Colonic mucosa (tissue), 1 donor: ENCODE data around the gene WTAP.

GRCh38 chr6:158632989-158634108, 11.2 kb downstream of the DYNLT1 start:
- PRO-cap: no peak

GRCh38 chr6:158717632-158718542, 68.0 kb downstream of the SYTL3 start:
- PRO-cap: no peak

DNA sequence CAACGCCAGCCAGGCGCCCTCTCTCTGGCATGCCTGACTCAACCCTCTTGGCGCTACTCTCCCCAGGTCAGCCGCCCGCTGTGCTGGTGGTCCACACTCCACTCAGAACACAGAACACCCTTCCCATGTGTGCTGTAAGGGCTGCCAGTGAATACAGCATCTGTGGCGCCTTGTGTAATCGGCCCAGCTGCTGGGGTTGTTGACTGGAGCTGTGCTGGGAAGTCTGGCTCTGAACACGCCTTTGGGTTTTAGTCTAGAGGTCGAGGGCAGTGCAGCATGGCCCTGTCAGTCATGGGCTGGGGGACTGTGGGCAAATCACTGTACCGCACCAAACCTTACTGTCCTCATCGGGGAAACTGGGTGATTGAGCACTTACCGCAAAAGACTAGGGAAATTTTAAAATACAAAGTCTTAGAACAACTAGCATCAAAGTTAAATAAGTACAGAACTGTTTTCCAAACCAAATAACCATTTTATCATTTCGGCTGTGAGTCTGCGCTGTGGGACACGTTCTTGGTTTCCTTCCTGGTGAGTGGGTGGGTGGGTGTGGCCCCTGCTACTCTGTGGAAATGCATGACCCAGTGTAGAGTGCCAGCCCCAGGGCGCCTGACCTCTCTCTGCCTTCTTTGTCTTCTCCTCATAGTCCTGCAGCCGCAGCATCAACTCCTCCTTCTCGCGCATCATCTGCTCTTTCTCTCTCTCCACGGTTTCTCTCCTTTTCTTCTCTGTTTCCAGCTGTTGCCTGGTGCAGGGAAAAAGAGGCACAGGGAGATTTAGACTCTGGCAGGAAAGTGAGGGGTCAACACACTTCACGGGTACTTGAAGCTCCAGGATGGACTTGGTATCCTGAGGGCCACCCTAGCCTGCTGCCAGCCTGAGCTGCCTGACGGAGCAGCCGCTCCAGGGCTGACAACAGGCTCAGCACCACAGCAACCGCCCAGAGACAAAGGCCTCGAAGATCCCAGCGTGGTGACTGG, 48.7 kb downstream of the EZR start:
- PRO-cap: unidirectional peak, minus-strand start at position 346 of the sequence

- PRO-cap: no peak
Measured at GRCh38 chr6:158786756-158787360, 32.3 kb downstream of the EZR start.

GRCh38 chr6:158800981-158801361, 18.2 kb downstream of the EZR start:
- PRO-cap: no peak

- PRO-cap: unidirectional peak, minus-strand start at chr6:158867919
Measured at GRCh38 chr6:158867107-158868093, 48.2 kb upstream of the EZR start.

DNA sequence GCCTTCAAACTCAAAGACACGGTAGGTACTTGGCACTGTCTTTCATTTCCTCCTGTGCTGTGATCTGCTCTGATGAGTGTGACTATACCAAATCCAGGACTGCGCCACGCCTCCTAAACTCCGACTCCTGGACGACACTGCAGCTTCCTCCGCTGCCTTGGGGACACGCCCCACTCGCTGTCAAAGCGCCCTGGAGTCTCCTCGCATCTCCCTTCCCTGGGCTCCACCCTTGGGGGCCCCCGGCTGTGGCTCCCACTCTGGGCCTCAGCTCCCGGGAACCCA, 61.3 kb downstream of the RSPH3 start:
- PRO-cap: bidirectional peak, plus-strand start at position 183 of the sequence, minus-strand start at position 59 of the sequence

GRCh38 chr6:158999143-158999377, 942 bp downstream of the RSPH3 start:
- PRO-cap: unidirectional peak, plus-strand start at chr6:158999317

DNA sequence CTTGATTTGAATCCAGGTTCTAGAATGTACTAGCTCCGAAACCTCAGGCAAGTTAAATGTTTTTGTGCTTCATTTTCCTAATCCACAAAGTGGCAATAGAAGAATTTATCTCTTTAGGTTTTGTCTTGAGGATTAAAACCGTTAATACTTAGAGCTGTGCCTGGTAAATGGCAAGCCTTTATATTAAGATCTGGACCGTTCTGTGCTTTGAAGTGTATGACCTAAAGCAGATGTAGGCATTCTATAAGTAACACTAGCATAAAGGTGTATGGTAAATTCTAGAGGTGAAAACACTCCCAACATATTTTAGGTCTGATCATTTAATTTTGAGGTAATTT, 596 bp upstream of the RSPH3 start:
- PRO-cap: no peak

GRCh38 chr6:159056129-159056660, 11.4 kb upstream of the TAGAP start:
- PRO-cap: no peak

DNA sequence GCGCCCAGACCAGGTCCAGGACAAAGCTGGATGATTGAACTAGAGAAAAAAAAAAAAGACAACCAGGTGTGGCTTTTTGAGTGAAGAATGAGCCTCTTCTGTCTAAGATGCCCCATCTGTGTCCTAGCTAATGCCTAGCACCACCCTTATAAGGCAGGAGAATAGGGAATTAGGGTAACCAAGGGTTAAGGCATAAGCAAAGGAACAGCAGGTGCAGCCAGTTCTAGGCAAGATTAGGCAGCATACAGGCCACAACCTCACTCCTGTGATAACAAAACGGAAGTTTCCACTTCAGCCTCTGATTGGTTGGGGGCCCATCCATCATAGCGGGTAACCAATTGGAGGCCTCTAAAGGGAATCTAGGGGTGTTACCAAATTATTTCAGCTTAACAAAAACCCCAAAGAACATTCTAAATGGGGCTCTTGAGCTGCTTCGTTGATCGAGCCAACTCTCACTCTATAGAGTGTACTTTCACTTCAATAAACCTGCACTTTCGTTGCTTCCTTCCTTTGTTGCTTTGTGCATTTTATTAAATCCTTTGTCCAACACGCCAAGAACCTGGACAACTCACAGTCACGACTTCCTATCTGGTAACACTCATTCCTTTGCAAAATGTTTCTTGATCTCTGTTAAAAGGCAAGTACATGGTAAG, 61.9 kb upstream of the TAGAP start:
- PRO-cap: unidirectional peak, plus-strand start at position 408 of the sequence

- PRO-cap: bidirectional peak, plus-strand start at chr6:159120153, minus-strand start at chr6:159119999
Measured at GRCh38 chr6:159119591-159120410, 49.4 kb upstream of the FNDC1 start.

DNA sequence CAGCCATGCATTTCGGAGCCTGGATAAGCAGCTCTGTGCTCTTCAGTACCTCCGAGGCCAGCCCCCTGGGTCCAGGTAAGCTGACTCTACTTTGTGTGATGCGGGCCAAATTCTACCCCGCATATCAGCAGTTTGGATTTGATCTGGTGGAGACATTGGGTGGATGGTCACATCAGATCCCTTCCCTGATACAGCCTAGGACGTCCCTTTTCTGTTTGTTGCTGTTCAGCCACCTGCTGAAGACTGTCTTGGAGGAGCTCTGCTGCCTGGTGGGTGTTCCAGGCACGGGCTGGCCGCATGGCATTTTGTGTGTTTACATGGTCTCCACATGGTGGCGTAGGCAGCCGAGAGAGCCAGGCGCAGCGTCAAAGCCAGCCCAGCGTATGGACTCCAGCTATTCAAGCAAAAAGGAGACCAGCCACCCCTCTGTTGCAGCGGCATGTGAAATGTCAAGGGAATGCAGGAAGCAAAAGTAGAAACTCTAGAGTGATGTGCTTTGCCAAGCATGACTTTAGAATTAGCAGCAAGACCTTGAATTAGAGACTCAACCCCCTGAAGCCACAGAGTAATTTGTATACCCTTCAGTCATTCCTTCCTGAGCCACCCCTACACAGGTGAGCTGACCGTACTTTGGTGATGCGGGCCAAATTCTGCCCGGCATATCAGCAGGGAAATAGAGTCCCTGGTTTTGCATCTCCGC, 48.3 kb downstream of the FNDC1 start:
- PRO-cap: no peak

DNA sequence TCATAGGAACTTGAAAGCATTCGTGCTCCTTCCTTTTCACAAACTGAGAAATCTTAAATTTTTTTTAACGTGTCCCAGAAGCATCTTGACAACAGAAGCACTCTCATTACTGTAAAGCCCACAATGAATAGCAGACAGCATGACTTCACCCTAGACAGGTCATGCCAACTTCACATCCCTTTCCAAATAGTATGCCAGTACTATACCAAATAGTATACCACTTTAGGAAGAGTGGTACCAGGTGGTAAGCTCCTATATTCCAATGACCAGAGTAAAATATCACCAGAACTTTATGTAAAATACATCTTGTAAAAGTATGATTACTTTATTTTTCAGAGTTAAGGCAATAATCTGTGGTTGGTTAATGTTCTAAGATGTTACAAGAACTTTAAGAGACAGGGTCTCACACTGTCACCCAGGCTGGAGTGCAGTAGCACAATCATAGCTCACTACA, 15.8 kb downstream of the SOD2 start:
- PRO-cap: no peak

GRCh38 chr6:159684589-159685158, 8.4 kb downstream of the SOD2 start:
- PRO-cap: no peak

GRCh38 chr6:159692258-159693126, 549 bp downstream of the SOD2 start:
- PRO-cap: bidirectional peak, plus-strand start at chr6:159692715, minus-strand start at chr6:159692783

DNA sequence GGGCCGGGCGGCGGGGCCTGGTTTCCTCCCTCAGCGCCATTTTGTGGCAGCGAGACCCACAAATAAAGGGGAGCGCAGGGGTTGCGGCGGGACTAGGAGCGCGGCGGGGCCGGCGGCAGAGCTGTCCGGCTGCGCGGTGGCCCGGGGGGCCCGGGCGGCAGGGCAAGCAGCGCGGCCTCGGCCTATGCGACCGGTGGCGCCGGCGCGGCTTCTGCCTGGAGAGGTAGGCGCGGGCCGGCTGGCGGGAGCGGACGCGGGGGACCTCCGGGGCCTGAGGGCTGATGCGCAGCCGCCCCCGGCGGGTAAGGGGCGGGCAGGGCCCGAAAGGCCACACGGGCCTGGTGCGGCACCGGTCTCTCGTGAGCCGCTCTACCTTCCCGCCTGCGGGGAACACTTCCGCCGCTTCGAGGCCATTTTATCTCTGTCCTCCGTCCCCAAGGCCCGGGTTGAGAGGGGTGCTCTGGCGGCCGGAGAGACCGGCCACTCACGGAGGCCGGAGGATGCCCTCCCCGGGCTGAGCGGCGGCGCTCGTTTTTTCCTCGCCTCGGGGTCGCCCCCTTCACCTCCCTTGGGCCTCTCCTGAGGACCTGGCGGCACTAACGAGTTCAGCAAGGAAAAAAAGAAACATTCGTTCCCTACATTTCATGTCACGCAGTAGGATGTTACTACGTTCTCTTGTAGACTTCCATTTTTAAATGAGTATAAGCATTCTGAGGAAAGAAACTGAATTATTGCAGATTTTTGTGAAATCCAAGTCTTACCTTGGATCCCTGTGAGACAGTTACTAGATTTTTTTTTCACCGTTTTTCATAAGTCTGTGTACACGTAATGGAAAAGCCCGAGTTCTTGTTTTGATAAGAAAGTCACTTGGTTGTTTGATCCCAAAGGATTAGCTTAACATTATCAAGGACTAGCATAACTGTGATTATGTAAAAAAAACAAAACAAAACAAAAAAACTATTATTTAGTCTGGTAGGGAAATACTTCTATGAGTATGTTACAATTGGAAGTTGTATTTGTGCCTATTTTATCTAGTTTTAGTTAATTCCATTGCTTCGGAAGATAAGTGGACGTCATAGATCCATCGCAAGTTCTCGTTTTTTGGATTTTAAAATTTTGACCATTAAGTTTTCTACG, at the start of gene WTAP:
WTAP (plus strand) TSS at position 26 of the 1,137 bp plus-strand sequence.
- PRO-cap: bidirectional peak, plus-strand start at position 95 of the sequence, minus-strand start outside the sequence

- PRO-cap: bidirectional peak, plus-strand start at chr6:159762482, minus-strand start at chr6:159762292
Measured at GRCh38 chr6:159762162-159762654, 363 bp downstream of the ACAT2 start.

DNA sequence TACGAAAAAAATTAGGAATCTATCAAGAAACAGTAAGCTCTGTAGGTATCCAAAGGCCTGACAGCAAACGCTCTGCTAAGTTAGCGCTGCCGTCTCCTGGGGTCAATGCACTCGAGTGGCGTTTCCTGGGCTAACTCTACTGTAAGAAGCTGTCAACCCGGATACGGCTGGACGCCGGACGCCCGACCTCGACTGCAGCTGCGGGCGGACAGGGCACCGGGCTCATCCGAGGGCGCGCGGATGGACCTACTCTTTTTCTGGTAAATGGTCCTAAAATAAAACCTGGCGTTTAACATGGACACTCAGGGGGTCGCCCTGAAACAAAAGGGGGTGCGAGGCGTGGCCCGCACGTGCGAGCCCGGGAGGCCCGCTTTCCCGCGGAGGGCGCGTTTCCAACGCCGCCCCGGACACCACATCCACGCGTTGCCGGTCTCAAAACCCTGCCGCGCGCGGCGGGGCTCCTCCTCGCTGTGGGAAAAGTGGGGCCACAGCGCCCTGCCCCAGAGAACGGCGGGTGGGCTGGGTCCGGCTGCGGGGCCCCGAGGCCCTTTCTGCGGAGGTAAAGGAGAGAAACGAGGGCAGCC, 558 bp downstream of the TCP1 start:
- PRO-cap: bidirectional peak, plus-strand start at position 160 of the sequence, minus-strand start at position 107 of the sequence

DNA sequence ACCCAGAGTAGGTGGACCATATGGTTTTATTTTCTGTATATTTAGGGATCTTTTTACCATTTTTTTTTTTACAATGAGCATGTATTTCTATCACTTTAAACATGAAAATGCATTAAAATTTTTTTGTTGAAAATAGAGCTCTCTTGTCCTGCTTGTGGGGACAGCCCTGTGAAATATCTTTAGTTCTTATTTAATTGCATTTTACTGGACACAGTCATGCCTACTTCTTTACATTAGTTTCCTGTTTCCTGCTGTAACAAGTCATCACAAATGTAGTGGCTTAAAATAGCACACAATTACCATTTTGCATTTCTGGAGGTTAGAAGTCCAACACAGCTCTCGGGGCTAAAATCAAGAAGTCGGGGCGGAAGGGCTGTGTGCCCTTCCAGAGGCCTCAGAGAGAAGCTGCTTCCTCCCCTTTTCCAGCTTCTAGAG, 29.4 kb downstream of the PNLDC1 start:
- PRO-cap: no peak